SK-N-DZ (cell line): ENCODE measurements around a stretch of chr6.

RAMPAGE:
- cytosol, long total RNA = no peak
- nucleus, long total RNA = no peak
These were observed 24.1 kb downstream of the PRDM1 start for GRCh38 chr6:106110155-106110785.

RAMPAGE:
- cytosol, long total RNA = no peak
- nucleus, long total RNA = no peak
These were observed 43.5 kb downstream of the PRDM1 start for GRCh38 chr6:106129518-106130066.

GRCh38 chr6:106514319-106514787, 114.9 kb downstream of the RTN4IP1 start:
RAMPAGE:
- cytosol, long total RNA = no peak
- nucleus, long total RNA = no peak

GRCh38 chr6:106529945-106530590, 99.2 kb downstream of the RTN4IP1 start:
RAMPAGE:
- cytosol, long total RNA = no peak
- nucleus, long total RNA = no peak

RAMPAGE:
- cytosol, long total RNA = no peak
- nucleus, long total RNA = no peak
These were observed 96.0 kb downstream of the RTN4IP1 start for GRCh38 chr6:106533165-106533775.

RAMPAGE:
- cytosol, long total RNA = no peak
- nucleus, long total RNA = no peak
These were observed 90.0 kb downstream of the RTN4IP1 start for GRCh38 chr6:106539155-106539807.

RAMPAGE:
- cytosol, long total RNA = no peak
- nucleus, long total RNA = no peak
These were observed 83.0 kb downstream of the RTN4IP1 start for GRCh38 chr6:106546247-106546764.

GRCh38 chr6:106575177-106575376, 54.2 kb downstream of the RTN4IP1 start:
RAMPAGE:
- cytosol, long total RNA = no peak
- nucleus, long total RNA = no peak

RAMPAGE:
- cytosol, long total RNA = no peak
- nucleus, long total RNA = no peak
These were observed 72.7 kb downstream of the QRSL1 start for GRCh38 chr6:106702023-106702432.

DNA sequence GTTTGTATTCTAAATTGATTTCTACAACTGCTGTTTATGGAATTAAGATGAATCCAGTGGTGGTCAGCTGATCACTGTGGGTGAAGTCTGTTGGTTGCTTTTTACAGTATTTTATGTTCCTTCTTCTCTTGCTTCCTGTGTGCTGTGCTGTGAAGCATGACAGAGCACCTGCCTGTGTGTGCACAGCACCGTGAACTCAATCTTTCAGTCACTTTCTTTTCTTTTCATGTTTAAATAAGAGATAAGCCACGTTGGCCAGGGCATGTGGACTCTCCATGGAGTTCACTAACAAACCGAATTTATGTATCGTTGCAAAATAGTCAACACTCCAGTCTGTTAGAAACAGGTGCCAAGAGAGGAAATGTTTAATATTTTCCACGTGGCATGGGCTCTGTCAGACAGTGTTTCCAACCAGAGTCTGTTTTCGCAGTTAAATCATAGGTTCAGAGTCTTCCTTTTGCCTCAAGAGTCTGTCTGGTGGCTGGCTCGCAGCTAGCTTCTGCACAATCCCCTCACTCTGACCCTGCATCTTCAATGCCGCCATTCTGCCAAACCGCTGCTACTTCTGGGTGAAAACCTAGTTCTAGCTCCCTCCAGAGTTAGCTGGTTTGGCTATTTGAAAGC, 73.2 kb downstream of the QRSL1 start:
RAMPAGE:
- cytosol, long total RNA = no peak
- nucleus, long total RNA = no peak

RAMPAGE:
- cytosol, long total RNA = no peak
- nucleus, long total RNA = no peak
These were observed 73.9 kb downstream of the QRSL1 start for GRCh38 chr6:106703057-106703819.

DNA sequence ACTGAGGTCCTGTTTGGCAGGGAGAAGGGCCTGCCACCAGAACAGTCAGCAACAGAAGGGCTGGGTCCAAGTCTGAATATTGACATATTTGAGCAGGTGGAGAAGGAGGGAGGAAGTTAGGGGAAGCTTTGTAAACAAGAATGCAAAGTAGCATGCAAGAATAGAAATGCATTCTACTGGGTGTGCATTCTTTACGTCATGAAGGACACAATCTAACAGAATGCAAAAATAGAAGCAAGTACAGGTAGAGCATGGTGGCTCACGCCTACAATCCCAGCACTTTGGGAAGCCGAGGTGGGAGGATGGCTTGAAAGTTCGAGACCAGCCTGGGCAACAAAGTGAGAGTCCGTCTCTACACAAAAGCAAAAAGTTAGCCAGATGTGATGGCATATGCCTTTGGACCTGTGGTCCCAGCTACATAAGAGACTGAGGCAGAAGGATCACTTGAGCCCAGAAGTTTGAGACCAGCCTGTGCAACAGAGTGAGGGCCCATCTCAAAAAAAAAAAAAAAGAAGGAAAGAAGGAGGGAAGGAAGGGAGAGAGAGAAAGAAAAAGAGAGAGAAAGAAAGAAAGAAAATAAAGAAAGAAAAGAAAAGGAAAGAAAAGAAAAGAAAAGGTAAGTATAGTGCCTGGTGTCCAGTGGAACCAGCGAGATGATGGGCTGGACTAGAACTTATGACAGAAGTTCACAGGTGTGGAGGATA, 100.7 kb downstream of the QRSL1 start:
RAMPAGE:
- cytosol, long total RNA = no peak
- nucleus, long total RNA = no peak

DNA sequence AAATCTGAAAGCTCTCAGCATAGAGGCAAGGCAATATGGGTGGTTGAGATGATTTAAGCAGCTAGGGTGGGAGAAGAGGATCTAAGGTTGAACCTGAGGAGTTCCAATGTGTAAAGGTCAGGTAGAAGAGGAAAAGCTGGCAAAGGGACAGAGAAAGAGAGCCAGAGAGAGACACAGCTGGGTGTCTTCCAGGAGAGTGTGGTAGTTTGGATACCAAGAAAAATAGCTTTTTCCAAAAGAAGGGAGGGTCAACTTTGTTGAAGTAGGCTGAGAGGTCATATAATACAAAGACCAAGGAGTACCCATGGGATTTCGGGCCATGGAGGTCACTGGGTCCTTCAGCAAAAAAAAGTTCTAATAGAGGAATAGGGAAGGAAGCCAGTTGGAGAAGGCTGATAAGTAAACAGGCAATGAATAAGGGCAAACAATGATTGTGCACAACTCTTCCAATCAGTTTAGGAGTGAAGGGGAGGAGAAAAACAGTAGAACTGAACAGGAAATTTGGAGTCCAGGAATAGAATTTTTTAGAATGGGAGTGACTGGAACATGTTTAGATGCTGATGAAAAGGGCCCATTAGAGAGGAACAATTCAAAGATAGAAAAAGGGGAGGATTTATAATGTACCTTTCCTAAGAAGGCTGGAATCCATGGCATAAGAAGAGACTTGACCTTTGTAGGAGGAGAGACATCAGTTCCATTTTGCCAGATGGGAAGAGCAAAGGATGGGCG, 135.2 kb downstream of the QRSL1 start:
RAMPAGE:
- cytosol, long total RNA = no peak
- nucleus, long total RNA = no peak

GRCh38 chr6:106913808-106914051, 60.8 kb downstream of the CD24 start:
RAMPAGE:
- cytosol, long total RNA = no peak
- nucleus, long total RNA = no peak

RAMPAGE:
- cytosol, long total RNA = no peak
- nucleus, long total RNA = no peak
These were observed 830 bp upstream of the CD24 start for GRCh38 chr6:106975000-106976118.

GRCh38 chr6:107169048-107169567, 53.8 kb upstream of the BEND3 start:
RAMPAGE:
- cytosol, long total RNA = no peak
- nucleus, long total RNA = no peak

DNA sequence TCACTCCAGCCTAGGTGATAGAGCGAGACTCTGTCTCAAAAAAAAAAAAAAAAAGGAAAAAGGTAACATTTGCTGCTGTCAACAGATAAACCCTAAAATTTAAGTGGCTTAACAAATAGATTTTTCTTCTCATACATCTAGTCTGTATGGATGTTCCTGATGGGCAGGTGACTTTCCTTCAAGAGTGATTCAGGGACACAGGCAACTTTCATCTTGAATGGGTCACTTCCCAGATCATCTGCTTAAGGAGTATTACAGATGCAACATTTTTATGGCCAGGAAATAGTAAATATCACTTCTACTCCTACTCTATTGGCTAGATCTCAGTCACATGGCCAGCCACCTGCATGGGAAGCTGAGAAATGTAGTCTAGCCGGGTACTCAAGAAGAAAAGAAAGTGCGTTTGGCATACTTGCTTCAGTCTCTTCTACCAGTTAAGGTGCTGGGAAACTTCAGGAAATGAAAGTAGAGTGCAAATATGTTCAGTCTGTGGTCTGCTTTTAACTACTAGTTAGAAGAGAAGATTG, 129.3 kb downstream of the PDSS2 start:
RAMPAGE:
- cytosol, long total RNA = no peak
- nucleus, long total RNA = no peak

GRCh38 chr6:107403917-107404411, 55.4 kb downstream of the PDSS2 start:
RAMPAGE:
- cytosol, long total RNA = no peak
- nucleus, long total RNA = no peak

DNA sequence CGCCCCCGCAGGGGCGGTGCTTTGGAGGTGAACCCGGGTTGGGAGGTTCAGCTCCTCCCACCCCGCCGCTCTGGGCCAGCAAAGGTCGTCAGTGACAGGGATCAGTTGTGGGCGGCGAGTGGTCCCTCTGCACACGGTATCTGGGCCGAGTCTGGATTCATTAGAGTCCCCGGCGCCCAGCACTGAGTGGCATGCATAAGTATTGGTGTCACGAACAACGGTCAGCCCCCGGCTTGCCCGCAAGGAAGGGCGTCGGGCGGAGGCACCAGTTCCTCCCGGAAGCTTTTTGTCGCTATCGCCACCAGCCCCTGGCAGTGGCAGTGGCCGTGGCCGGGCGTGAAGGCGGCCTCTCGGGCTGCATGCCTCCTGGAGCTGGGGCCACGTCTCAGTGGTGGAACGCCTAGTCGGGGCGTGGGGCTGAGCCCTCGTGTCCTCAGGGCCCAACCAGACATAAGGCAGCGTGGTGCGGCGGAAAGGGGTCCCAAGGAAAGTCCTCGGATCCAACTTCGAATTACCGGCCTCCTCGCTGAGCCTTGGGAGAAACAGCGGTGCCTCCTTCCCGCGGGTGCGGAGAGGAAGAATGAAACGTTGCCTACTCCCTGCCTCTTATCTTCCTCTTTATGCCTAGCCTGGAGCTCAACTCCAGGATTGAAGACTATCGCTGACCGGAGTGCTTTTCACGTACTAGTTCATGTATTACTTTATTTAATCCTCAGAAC, 431 bp upstream of the PDSS2 start:
RAMPAGE:
- cytosol, long total RNA = no peak
- nucleus, long total RNA = no peak

DNA sequence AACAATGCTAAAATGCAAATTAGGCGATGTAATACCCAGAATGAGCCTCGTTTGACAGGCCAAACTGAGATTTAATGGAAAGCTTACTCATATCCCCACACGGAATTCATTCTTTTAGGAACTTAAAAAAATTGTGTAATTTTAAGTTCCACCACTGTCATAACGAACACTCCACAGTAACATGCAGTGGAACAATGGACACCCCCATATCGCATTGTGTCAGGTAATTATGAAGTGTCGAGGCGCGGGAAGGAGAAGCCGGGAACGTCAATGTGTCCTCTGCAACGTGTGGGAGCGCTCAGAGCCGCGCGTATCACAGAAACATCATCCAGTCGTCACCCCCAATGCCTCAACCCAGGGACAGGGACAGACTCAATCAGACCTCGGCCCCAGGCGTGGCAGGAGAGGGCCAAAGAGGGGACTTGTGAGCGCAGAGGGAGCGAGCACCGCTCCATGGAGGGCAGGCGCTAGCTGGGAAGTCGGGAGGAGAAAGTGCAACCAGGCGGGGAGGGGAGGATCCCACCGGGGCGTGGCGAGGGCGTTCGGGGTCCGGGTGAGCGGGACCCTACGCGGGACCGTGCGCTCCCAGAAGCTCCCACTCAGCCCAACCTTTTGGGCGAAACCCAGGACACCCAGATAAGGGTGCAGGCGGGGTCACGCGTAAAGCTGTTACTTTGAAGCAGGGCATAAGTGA, 1.1 kb upstream of the SOBP start:
RAMPAGE:
- cytosol, long total RNA = no peak
- nucleus, long total RNA = no peak